Bronchus (tissue), 1 donor: Measurements from ENCODE around the gene SNX6.

- PRO-cap, result no peak
These were observed 165.8 kb downstream of the AKAP6 start for GRCh38 chr14:32494595-32495678.

- PRO-cap, result unidirectional peak, minus-strand start at chr14:32509995
These were observed 180.7 kb downstream of the AKAP6 start for GRCh38 chr14:32509439-32510477.

DNA sequence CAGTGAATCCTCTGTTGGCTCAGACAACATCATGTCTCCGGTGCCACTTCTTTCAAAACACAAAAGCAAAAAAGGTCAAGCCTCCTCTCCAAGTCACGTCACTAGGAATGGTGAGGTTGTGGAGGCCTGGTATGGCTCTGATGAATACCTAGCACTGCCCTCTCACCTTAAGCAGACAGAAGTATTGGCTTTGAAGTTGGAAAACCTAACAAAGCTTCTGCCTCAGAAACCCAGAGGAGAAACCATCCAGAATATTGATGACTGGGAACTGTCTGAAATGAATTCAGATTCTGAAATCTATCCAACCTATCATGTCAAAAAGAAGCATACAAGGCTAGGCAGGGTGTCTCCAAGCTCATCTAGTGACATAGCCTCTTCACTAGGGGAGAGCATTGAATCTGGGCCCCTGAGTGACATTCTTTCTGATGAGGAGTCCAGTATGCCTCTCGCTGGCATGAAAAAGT is 217.3 kb downstream of the AKAP6 start:
- PRO-cap, result no peak

DNA sequence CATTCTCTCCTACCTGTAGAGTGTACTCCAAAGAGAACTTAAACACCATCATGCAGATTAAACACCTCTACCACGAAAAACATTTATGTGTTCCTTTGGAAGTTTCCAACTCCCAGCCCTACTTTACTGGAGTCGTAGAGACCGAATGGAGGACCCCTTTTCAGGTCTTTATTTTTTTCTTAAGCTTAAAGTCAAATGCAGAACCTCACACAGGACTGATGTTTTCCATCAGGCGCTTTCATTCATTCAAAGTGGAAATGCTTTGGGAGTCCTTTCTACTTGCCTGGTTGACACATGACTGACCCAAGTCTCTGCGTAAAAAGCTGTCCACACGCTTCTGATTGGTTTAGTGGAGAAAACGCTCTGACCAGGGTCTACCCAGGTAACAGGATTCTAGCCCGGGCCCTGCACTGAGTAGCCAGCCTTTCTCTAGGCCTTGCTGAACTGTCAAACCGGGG is 1.1 kb upstream of the NPAS3 start:
- PRO-cap, result bidirectional peak, plus-strand start at position 391 of the sequence, minus-strand start at position 248 of the sequence

- PRO-cap, result no peak
These were observed 1.4 kb downstream of the NPAS3 start for GRCh38 chr14:32940103-32940442.

DNA sequence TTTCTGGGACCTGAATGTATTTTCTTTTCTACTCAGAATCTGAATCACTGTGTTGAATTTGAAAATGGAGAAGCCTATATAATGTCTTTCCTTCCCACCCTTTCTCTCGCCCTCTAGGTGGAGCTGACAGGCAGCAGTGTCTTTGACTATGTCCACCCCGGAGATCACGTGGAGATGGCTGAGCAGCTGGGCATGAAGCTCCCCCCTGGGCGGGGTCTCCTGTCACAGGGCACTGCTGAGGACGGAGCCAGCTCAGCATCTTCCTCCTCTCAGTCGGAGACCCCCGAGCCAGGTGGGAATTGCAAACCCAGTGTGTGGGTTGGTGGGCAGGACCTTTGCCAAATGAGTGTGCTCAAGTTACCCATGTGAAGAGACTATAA is 274.8 kb downstream of the EGLN3 start:
- PRO-cap, result no peak

DNA sequence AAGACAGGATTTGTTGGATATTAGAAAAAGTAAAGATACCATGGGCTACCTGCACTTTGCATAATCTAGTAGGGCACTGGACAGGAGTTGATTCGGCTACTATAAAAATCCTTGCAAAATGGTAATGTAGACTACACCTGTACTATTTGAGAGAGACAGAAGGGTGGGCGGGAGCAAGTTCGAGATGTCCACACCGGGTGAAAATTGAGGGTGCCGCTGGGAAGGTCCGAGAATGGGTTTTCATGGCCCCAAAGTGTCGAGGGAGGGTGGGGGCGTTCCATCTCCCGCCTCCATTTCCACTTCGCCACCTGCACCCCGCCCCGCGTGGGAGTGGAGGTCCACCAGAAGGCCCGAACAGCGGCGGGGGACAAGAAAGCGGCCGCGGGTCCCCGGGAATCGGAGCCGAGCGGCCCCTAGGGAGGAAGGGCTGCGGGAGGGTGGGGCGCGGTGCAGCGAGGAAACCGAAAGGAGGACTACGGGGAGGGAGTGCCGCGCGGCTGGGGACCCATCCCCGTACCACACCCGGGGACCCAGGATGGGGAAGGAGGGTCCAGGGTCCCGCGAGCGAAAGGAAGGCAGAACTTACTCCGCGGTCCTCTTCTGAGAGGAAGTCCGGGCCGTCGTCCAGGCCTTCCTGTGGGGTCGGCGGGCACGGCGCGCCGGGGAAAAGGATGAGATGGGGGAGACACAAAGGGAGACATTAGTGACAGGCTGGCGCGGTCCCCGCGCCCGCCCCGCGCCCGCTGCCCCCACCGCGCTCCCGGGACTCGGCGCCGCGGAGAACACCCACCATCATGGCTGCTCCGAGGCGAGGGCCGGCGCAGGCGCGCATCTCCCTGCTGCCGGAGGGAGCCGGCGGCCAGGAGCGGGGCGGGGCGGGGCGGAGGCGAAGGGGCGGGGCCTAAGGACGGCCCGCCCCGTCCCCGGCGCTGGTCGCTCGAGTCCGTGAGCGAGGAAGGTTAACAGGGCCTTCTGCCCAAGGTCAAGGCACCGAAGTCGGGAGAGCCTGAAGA is at the start of gene SNX6:
SNX6 (minus strand) TSS at position 828 of the 1,013 bp plus-strand sequence.
- PRO-cap, result bidirectional peak, plus-strand start at position 904 of the sequence, minus-strand start at position 796 of the sequence

DNA sequence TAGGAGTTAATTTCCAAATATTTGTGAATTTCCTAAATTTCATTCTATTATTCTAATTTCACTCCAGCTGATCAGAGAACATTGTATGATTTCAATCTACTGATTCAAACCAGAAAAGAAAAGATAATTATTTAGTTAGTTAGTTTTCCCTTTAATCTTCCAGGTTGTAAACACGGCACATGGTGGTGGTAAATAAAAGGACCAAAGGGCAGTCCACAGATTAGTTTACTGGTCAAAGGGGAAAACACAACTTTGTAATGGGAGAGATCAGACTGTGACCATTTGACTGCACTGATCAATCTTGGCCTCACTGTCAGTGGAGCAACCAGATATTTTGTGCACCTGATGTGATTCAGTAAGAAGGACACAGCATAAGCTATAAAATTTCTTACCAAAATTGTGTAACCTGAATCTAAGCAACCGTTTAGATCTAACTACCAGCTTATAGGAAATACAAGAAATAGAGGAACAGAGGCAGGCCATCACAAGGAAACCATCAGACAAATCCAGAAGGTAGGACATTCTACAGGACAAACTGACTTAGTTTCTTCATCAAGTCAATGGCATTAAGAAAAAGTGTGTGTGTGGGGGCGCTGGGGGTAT is 26.8 kb downstream of the CFL2 start:
- PRO-cap, result no peak

DNA sequence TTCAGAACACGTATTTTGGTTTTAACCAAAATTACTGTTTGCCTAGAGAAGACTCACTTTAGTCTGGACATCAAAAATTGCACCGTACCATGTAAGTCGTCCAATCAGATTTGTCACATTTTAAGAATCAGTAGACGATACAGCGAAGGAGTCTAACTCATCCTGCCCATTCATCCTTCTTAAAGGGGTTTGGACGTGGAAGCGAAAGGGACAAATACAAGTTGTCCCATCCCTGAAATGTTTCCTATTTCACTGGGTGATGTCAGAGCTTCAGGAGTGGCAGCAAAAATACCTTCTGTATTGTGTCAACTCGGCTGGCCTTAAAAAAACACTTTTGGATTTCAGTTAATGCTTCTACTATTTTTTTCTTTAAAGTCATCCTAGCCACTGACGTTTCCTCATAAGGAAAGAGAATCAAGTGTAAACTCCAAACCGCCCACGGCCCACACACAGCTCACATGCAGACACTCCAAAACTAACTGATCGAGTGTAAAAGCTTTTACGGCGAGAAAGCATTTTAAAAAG is 745 bp downstream of the CFL2 start:
- PRO-cap, result bidirectional peak, plus-strand start at position 430 of the sequence, minus-strand start at position 174 of the sequence

DNA sequence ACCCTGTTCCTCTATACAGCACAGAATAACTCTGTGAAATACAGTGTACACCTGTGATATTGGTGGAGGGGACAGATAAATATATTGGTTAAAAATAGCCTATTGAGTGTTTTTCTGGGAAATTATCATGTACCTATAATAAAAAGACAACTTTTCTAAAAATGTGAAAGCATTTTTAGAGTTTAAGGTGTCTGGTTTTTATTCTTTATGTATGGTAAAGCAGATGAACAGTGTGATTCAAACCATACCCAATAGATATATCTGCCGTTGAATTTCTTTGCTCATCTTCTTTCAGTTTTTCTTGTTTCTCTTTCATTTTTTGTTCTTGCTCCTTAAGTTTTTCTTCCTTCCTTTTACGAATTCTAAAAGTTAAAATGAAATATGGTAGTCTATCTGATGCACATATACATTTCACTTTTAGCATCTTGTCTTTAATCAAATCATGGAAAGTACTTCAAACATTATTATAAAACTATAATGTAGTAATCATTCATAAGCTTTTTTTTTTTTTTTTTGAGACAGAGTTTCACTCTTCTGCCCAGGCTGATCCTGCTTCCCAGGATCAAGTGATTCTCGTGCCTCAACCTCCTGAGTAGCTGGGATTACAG is 68.6 kb upstream of the CFL2 start:
- PRO-cap, result no peak

- PRO-cap, result no peak
These were observed 444 bp downstream of the PPP2R3C start for GRCh38 chr14:35121462-35121629.

DNA sequence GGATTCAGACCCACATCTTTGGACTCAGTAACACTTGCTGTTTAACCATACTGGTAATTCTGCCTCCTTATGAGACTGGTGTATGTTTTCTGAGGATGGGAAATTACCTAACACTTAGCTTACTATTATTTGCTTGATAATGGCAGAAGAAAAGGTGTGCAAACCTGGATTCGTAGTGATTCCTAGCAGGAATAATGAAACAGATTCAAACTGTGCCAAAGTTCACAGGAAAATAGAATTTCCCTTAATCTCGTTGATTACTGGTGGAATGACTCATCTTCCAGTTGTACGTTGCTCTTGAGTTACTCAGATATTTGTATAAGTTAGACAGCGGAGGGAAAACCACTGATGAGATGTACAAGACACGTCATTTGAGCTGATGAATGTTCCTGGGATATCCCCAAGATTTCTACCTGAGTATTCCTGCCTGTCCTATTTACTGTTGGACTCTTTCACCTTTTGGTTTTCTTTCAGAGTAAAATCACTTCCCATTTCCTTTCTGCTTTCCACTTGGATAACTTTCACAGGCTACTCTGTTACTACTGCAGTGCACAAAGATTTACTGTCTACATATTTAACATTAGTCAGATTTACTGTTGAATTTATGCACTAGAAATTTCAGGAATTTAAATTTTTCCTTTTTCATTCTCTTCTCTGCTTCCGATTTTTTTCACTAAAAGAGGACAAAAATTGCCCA is 37.6 kb downstream of the PRORP start:
- PRO-cap, result no peak

DNA sequence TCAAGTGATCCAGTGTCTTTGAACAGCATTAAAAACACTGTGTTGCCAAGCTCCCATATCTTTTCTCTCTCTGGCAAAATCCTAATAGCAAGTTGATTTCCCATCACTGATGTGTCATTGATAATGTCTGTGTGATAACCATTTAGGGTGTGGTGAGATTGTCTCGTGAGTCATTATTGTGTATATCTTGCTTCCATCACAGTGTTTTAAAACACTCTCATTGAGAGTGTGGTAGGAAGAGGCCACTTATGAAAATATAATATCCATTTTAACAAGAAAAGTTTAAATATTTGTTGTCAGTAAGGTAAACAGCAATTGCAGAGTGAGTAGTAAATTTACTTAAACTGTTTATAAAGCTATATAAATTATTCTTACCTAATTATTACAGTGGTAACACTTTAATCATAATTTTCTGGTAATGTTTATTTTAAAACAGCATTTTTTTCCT is 74.7 kb downstream of the PRORP start:
- PRO-cap, result bidirectional peak, plus-strand start at position 209 of the sequence, minus-strand start at position 72 of the sequence

DNA sequence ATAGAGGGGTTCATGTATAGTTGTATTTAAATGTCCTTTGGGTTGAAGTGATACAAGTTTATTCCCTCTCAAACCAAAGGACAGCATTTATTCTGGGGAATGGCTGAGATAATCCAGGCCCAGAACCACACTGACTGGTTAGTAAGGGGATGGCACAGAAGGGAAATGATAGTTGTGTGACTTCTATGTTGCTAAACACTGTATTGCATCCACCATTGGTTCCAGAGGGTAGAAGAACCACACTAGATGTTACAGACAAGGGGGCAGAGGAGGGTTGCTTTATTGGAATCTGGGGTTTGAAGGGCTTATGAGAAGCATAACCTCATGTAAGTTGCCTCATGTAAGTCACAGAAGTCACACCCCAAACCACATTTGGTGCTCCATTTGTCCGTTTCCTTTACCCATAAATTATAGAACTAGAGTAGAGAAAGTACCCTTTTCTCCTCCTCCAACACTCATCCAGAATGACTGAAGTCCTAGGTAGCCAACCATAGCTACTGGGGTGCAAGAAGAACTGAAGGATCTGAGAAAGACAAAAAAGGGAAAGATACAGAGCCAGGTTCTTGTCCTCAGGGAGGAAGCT is 5.5 kb upstream of the PSMA6 start:
- PRO-cap, result no peak

DNA sequence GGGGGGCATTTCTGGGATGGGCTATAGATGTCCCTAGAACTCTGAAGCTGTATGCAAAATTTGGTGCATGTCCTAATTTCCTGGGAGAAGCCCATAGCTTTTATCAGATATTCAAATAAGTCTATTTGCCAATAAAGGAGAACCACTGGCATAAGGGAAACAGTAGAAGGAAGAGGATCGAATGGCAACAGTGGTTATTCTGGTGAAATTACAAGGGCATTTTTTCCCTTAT is 34.2 kb downstream of the PSMA6 start:
- PRO-cap, result no peak

- PRO-cap, result bidirectional peak, plus-strand start at chr14:35337974, minus-strand start at chr14:35337886
These were observed 45.6 kb downstream of the PSMA6 start for GRCh38 chr14:35337702-35338274.

- PRO-cap, result no peak
These were observed 7.1 kb downstream of the NFKBIA start for GRCh38 chr14:35397312-35398083.

DNA sequence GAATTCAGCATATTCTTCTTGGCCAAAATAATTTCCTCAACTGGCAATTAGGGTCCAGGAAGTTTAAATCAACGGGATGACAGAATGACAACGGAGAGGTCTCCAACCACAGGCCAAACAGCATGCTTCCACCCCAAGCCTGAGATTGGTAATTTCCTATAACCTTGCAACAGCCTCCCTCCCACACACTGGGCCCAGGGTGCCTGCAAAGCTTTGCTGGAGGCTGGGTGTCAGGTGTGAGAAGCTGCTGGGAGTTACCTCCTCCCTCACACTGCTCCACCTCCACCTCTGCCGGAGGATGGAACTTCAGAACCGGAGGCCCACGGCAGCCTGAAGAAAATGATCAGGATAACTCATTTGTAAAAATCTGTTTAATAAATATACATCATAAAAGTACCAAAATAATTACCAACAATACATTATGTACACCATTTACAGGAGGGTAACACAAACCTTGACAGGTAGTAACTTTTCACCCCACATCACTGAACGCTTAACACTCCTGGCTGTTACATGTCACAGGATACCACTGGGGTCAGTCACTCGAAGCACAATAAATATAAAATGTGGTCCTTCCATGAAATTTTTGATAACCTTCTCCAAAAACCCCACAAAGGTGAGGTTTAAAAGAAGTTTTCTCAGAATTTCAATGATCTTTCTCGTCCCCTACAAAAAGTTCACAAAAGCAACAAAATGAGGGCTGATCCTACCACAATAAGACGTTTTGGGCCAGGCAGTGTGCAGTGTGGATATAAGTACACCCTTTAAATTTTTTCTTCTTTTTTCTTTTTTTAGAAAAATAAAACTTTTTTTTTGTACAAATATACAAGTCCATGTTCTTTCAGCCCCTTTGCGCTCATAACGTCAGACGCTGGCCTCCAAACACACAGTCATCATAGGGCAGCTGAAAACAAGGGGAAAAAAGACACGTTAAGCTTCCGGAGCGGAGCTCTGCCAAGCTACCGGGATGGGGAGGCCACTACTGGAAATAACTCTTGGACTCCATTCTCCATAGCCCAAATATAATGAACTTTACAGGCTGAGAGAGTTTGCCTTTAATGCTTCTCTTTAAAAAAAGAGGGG is 3.1 kb downstream of the NFKBIA start:
- PRO-cap, result no peak

DNA sequence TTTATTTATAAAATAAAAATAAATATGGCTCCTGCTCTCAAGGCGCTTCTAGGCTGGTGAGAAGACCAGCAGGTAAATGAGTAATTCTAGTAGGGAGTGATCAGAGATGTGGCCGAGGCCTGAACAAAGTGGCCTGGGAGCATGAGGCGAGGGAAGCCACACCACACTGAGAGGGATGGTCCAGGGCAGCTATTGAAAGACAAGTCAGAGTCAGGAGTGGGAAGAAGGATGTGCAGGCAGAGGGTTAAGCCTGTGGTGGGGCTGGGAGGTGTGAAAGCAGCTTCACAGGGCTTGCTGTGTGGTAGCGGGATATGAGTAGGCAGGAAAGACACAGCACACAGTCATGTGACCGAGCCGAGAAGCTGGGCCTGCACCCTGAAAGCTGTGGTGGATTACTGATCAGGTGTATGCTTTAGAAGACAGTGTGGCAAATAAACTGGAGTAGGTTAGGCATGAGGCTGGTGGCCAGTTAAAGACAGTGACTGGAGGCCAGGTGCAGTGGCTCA is 12.2 kb upstream of the NFKBIA start:
- PRO-cap, result no peak

GRCh38 chr14:35711523-35712041 is 97.5 kb downstream of the RALGAPA1 start:
- PRO-cap, result no peak